Bronchial lymph node (tissue), 1 donor: ENCODE results near the genes TRIM49D1 and C11orf97.

- PRO-cap, result no peak
These were observed at the start of gene TRIM49D1 for GRCh38 chr11:89922189-89922420. Gene TRIM49D1 (minus strand): TSS chr11:89922245.

- PRO-cap, result no peak
These were observed 53.9 kb upstream of the MTNR1B start for GRCh38 chr11:92915445-92916005.

GRCh38 chr11:92947988-92948625 is 21.3 kb upstream of the MTNR1B start:
- PRO-cap, result no peak

- PRO-cap, result no peak
These were observed 44.0 kb downstream of the SMCO4 start for GRCh38 chr11:93499177-93499506.

- PRO-cap, result bidirectional peak, plus-strand start at chr11:93529767, minus-strand start at chr11:93529615
These were observed 13.5 kb downstream of the SMCO4 start for GRCh38 chr11:93529485-93530240.

GRCh38 chr11:93530241-93531129 is 12.7 kb downstream of the SMCO4 start:
- PRO-cap, result no peak

- PRO-cap, result no peak
These were observed 6.7 kb downstream of the SMCO4 start for GRCh38 chr11:93536570-93536896.

DNA sequence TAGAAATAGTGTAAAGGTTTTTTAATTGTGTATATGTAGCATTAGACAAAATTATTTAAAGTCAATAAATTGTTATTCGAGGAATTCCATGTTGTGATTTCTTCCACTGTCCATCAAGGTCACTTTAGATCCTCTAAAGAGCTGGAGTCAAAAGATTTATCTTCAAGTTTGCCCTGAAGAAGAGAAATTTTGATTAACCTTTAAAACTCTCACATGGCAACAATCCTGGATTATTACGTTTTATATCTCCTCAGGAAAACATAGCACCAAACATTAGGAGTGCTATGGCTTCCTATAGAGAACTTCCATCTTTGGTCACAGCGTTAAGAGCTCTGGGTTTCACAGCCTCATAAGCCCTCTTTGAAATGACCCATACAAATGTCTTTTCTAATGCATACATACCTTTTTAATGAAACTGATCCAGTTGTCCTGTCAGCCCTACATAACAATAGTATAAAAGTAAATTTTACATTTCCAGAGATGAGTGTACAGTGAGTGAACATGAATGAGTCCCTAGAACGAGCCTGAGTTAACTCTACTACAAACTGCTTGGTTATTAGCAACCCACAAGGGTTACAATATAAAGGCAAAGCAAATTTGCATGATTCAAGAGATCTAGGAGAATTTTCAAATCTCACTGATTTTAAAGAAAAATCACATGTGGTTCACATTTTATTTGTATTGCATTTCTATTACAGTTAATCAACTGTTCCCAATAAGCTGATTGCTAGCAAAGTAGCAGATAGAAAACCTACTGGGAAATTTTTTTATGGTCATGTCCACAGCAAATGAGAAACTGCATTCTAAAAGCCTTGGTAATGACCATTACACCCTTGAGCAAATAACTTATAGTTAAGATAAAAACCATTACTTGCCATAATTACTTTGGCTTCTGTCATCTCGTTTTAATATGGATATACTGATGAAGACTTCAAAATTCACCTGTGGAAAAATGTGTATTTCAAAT is 10.7 kb downstream of the TAF1D start:
- PRO-cap, result no peak

DNA sequence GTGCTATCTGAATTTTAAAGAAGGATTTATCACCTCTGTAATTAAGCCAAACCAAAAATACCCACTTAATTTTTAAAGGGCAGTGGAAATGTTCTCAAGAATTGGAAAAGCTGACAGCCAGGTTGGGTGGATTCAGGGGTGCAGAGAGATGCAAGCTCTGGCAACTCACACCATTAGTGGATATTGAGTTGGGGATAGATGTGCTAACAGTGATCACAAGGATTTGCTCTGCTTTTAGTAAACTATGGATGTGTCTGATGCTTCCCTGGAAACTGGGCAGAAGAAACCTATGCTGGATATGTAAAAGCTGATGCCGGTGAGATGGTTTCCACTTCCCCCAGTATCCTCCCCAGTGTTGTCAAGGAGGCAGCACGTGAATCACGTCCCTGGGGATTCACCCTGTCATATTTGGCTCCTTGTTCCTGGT is 33.0 kb downstream of the MED17 start:
- PRO-cap, result no peak

DNA sequence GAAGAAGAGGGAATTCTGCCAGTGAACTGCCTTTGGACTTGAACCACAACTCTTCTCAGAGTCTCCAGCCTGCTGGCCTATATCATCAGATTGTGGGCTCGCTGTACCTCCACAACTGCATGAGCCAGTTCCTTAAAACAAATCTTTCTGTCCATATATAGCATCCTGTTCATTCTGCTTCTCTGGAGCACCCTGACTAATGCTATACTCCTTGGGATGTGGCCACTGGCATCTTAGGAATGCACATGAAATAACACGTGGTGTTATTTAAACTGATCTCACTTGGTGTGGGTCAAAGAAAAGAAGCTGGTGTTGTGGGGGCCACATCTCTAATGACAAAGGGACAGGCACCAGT is 58.3 kb upstream of the VSTM5 start:
- PRO-cap, result no peak

- PRO-cap, result no peak
These were observed 72.4 kb downstream of the PANX1 start for GRCh38 chr11:94200796-94201663.

DNA sequence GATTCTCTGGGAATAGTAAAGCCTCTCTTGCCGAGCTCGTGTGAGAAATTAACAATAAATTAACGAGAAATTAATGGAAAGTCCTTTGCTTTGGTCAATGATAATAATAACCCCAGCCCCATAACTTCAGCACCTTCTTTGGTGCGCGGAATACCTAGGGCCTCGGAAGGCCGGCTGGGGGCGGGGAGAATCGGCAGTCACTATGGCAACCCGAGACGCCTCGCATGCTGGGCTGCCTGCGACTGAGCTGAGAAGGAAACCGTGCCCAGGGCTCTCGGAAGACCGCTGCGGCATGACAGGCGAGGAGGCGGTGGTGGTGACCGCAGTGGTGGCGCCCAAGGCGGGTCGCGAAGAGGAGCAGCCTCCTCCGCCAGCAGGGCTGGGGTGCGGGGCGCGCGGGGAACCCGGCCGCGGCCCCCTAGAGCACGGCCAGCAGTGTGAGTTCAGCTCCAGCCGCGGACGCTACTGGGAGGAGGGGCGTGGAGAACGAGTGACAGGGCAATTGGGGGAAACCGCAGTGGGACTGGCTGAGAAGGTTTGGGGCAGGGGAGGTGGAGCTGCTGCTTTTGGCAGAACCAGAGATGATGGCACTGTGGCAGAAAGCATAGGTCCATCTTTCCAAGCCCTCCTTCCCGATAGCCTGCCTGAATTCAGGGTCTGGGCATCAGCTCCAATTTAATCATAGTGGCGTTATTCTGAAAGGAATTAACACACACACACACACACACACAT is at the start of gene C11orf97:
TSS of gene C11orf97 (plus strand) at position 225 of the 732 bp plus-strand sequence.
- PRO-cap, result no peak

- PRO-cap, result no peak
These were observed 723 bp upstream of the FUT4 start for GRCh38 chr11:94543042-94543354.

DNA sequence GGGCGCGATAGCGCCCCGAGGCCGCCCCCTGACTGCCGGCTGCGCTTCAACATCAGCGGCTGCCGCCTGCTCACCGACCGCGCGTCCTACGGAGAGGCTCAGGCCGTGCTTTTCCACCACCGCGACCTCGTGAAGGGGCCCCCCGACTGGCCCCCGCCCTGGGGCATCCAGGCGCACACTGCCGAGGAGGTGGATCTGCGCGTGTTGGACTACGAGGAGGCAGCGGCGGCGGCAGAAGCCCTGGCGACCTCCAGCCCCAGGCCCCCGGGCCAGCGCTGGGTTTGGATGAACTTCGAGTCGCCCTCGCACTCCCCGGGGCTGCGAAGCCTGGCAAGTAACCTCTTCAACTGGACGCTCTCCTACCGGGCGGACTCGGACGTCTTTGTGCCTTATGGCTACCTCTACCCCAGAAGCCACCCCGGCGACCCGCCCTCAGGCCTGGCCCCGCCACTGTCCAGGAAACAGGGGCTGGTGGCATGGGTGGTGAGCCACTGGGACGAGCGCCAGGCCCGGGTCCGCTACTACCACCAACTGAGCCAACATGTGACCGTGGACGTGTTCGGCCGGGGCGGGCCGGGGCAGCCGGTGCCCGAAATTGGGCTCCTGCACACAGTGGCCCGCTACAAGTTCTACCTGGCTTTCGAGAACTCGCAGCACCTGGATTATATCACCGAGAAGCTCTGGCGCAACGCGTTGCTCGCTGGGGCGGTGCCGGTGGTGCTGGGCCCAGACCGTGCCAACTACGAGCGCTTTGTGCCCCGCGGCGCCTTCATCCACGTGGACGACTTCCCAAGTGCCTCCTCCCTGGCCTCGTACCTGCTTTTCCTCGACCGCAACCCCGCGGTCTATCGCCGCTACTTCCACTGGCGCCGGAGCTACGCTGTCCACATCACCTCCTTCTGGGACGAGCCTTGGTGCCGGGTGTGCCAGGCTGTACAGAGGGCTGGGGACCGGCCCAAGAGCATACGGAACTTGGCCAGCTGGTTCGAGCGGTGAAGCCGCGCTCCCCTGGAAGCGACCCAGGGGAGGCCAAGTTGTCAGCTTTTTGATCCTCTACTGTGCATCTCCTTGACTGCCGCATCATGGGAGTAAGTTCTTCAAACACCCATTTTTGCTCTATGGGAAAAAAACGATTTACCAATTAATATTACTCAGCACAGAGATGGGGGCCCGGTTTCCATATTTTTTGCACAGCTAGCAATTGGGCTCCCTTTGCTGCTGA is 1.4 kb downstream of the FUT4 start:
- PRO-cap, result bidirectional peak, plus-strand start at position 558 of the sequence, minus-strand start at position 452 of the sequence

DNA sequence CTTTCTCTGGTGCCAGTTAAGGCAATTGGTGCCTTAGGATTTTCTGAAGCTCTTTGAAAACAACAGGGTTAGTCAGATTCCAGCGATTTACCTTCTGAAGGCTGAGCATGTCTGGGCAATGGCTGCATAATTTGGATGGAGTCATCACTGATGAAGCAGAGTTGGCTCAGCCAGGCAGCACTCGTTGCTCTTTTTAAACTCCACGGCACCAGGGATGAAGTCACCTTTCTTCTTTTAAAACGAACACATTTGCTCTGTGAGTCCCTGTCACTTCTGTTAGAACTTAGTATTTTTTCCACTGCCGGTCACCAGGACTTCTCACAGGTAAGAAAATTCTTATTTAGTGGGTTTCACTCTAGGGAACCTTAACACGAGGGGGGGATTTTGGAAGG is 61.9 kb upstream of the AMOTL1 start:
- PRO-cap, result no peak

DNA sequence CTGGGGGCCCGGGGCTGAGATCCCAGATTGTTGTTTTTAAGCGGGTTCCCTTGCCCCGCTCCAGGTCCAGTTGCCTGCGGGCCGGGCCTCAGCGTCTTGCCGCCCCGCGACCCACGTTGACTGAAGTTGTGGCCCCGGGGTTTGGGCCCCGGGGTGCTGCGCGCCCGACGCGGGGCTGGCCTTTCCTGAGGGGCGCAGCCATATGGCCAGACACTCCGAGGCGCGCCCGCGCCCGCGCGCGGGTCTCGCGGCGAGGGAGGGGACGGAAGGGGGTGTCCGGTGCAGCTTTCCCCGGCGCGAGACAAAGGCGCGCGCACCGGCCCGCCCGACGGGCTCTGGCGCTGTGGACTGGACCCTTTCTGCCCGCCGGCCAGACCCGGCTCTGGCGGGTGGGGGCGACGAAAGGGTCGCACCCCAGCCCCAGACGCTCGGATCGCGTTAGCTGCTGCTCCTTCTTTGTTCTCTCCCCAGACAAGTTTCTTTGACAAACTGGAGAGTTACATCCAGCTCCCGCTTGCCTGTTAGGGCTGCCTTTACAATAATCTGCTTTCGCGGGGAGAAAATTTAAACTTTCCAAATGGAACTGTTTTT is 611 bp downstream of the AMOTL1 start:
- PRO-cap, result bidirectional peak, plus-strand start at position 284 of the sequence, minus-strand start at position 236 of the sequence

DNA sequence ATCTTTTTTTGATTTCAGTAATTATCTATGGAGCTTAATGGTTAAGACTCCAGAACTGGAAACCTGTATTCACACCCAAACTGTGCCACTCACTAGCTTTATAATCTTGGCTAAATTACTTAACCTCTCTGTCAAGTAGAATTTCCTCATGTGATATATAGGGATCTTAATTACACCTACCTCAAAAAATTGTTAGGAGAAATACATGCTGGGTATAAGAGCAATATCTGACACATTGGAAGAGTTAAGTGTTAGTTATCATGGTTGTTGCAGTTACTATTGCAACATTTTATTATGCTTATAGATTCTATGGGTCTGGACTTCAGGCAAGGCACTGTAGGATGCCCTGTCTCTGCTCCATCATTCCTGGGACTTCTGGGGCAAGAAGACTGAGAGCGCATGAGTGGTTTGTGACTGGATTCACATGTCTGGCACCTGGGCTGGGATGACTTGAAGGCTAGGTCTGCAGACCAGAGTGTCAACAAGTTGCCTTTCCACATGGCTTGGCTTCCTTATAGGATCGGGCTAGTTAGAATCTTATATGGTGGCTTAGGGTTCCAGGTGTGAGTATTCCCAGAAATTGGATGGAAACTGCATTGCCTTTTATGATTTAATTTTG is 10.3 kb downstream of the AMOTL1 start:
- PRO-cap, result no peak

DNA sequence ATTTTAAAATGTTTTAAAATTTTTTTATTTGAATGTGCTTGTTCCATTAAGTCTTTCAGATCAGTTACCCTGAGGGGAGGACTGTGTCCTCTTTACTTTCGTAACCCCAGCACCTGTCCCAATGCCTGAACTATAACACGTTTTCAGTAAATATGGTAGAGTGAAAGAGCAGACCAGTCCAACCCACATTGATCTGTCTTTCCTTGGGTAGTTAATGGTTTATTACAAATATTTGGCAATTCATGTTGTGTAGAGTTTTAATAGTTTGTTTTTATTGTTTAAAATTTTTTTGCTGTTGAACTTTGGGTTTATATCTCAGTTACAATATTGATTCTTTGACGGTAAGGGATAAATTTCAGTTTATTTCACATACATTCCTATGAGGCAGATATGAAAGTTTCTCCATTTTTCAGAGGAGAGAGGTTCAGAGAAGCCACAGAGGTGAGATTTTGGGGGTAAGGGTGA is 27.7 kb downstream of the AMOTL1 start:
- PRO-cap, result no peak

DNA sequence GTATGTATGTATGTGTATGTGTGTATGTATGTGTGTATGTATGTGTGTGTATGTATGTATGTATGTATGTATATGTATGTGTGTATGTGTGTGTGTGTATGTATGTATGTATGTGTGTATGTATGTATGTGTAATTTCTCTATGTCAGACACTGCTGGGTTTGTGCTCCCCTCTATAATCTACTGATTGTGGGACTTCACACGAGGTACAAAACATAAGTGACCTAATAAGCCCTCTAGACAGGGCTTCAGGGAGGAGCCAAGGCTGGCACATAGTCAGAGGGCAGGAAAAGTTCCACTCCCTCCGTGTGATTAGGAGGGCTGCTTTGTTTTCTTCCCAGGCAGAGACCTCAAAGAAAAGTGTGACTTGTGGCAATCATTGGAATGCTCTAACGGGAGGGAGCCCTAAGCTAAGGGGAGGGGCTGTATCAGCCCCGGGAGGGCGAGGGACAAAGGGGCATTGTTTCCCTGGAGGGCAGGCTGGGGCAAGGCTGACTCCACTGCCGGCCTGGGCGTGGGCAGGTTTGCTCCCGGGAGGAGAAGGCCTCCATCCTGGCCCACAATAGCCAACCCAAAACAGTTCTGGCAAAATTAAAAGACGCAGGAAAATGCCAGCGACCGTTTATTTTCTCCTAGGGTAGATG is 59.9 kb downstream of the ENDOD1 start:
- PRO-cap, result no peak

GRCh38 chr11:95191255-95191650 is 39.7 kb downstream of the SESN3 start:
- PRO-cap, result no peak